AG09309 (cell line): ENCODE results near the genes LDHB and ETNK1.

- RRBS = no CpG with 5 or more reads among the region's 5 CpGs
Measured at GRCh38 chr12:18261712-18262306, 491 bp downstream of the PIK3C2G start.

- RRBS = no CpG with 5 or more reads among the region's 6 CpGs
Measured at GRCh38 chr12:18643600-18644310, 94.1 kb downstream of the PLCZ1 start.

DNA sequence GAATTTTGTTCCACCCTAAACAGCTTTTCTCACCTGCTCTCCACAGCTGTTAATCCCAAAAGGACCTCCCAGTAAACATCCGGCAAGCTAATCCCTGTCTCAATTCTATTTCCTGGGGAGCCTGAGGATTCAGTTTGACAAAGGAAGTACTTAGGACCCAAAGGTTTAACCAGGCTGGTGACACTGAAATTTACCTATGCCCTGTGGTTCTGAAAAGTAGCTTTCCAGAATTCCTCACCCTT is 15.0 kb downstream of the CAPZA3 start:
- RRBS = no CpG with 5 or more reads among the region's 1 CpG

DNA sequence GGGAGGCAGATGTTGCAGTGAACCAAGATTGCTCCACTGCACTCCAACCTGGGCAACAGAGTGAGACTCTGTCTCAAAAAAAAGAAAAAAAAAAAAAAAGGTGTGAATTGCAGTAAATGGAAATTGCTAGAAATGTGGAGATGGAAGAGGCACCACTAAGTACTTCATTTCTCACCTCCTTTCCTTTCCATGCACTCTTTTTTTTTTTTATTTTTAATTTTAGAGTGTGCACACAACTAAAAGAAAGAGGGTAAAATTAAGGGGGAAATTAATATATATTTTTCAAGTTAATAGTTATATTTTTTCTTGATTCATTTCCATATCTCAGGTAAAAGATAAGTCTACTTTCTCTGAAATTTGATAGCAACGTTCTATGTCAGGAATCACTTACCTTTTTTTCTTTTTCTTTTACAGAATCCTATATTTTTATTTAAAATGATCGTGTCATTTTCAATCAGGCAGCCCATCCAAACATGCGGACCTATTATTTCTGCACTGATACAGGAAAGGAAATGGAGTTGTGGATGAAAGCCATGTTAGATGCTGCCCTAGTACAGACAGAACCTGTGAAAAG is 139.9 kb downstream of the PLEKHA5 start:
- RRBS = no CpG with 5 or more reads among the region's 3 CpGs

DNA sequence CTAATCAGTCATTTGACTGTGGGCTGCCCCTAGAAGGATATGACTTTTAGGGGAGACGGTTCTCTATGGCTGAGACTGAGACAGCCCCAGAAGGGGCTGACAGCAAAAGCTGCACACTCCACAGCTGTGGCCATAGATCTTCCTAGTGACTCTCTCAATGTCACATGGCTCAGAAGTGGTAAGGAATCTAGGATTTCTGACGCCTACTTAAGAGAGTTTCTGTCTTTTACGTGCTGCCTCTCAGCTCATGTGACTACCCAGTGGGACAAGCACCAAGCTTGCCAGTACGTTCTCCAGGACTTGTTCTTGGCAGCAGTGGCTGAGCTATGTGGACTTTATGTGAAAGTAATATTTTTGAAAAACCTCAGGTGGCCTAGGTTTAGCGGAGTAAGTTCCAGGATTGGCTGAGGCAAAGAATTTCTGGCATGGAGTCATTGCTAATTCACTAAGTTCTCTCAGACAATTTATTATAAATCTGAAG is 271.6 kb downstream of the AEBP2 start:
- RRBS = no CpG with 5 or more reads among the region's 5 CpGs

GRCh38 chr12:19869423-19869815 is 430.1 kb downstream of the AEBP2 start:
- RRBS = no CpG with 5 or more reads among the region's 5 CpGs

- RRBS = no CpG with 5 or more reads among the region's 4 CpGs
Measured at GRCh38 chr12:20273720-20274394, 94.5 kb upstream of the PDE3A start.

DNA sequence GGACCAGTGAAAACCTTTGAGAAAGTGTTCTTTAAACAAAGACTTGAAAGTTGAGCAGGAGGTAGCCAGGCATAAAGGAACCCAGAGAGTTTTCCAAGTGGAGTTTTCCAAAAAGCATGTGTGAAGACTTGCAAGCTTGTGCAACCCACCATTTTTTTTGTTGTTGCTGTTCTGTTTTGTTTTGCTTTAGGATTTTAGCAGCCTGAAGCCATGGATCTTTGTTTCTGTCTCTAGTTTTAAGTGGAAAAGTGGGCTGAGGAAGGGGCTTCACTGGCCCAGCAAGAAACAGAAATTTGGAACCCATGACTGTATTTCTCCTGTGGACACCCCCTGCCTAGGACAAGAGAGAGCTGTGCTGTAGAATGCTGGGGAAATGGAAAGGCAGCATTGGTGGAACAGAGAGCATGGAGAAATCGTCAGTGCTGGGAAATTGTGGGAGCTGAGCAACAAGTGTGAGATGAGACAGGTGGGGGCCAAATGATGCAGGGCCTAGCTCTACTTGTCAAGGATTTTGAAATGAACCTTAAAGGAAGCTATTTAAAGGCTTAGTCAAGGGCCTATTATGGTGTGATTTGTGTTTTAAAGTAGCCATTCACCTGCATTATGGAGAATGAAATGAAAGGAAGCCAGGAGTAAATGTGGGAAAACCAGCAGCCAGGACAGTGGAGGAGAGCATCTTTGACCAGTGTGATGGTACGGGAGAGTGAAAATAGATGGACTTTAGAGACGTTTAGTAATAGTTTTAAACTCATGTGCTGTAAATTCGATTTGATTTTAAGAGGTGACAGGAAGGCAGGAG is 45.0 kb downstream of the PDE3A start:
- RRBS = no CpG with 5 or more reads among the region's 4 CpGs

GRCh38 chr12:20426137-20426642 is 57.9 kb downstream of the PDE3A start:
- RRBS = no CpG with 5 or more reads among the region's 5 CpGs

DNA sequence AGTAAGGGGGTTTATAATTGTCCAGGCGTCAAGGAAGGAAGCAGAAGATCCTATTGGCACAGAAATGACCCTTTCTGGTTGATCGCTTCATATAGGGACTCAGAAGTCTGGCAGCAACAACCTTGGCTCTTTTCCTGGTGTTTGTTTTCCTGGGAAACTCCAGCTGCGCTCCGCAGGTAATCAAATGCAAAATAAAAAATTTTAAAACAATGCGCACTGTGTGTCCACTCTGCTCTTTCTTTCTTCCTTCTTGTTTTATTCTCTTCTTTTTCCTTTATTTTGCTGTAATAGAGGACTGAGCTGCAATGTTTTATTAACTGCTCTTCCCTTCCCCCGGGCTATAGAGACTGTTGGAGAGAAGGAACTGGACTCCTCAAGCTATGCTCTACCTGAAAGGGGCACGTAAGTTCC is 700 bp downstream of the SPX start:
- RRBS = no CpG with 5 or more reads among the region's 7 CpGs

DNA sequence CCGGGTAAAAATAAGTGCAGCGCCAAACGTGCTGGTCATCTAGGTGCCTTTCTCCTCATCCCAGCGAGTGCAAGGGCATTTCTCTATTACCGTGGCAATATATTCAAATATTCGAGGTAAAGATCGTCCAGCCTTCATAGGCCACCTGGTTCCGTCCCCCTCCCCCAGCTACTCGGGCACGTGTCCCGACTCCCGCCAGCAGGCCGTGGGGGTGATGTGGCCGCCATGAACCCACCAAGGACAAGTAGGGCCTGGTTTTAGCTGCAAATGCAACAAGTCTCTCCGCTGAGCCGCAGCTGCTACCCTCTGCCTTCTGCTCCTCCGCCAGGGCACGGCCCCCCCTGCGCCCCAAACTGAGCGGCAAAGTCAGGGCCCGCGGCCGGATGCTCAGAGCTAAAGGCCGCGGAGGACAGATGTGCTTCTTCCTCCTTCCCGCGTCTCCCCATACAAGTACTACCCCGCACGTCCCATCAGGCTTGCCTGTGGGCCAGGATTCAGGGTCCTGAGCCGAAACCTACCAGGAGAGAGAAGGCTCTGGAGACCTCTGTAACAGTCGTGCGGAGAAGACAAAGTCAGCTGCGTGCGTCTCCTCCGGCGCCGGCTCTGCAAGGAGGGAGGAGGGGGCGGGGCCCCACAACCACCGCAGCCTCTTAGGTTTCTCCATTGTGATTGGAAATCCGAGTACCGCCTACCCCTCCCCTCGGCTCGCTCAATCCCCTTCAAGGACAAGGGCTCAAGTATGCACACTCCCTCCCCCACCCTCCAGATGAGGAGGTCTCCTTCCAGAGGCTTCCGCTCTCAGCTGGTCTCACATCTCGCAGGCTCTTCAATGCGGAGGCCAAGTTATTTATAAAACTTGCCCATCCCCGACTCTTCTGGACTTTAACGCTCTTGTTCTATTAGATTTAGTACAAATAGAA is at the start of gene LDHB:
Gene LDHB, minus strand, starts transcription at position 610 of the 920 bp plus-strand sequence.
- RRBS = no CpG with 5 or more reads among the region's 48 CpGs

DNA sequence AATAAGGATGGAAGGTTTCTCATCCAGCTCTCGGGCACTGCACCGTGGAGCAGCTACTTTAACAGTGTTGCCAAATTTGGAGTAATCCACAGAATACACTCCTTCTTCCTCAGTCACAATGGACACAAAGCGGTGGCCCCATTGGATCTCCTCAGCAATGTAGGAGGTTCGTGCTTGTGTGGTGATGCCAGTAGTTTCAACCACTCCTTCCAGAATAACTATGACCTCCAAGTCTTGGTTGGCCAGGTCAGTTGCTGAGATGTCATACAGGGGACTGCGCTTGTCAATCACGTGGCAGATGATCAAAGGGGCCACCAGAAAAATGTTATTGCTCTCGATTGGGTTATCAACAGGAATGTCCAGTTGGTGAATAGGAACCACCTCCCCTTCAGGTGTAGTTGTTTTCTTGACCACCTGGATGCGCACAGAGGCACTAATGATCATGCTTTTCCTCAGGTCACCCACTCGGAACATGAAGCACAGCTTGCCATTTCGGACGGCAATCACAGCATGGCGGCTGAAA is 8.5 kb downstream of the KCNJ8 start:
- RRBS = no CpG with 5 or more reads among the region's 12 CpGs

- RRBS = no CpG with 5 or more reads among the region's 5 CpGs
Measured at GRCh38 chr12:21992654-21993359, 51.6 kb upstream of the ABCC9 start.

- RRBS = no CpG with 5 or more reads among the region's 3 CpGs
Measured at GRCh38 chr12:22043700-22044318, 2.2 kb upstream of the CMAS start.

DNA sequence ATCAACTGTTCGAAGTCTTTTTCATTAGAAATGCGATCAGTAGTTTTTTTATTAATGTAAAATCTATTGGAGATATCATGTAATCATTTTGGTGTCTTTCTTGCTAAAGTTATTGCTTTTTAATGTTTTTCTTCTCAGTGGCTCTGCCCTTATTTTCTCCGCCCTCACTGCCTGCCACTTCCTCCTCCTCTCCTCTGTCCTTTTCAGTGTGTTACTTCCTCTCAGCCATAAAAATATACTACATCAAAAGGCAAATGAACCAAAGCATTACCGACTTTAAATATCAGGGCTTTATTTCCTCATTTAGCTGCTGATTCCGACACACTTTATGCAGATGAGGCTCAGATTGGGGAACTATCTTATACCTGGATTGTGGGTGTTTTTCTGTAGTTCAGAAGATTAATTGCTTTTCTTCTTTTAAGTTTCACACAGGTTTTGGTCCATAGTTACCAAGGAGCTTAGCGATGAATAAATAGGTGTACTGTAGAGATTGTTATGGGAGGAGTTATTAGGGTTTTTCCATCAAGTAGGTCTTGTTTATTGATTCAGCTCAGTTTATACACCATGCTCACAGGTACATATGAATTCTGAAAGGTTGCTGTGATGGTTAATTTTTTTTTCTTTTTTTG is 118.2 kb downstream of the CMAS start:
- RRBS = no CpG with 5 or more reads among the region's 6 CpGs

DNA sequence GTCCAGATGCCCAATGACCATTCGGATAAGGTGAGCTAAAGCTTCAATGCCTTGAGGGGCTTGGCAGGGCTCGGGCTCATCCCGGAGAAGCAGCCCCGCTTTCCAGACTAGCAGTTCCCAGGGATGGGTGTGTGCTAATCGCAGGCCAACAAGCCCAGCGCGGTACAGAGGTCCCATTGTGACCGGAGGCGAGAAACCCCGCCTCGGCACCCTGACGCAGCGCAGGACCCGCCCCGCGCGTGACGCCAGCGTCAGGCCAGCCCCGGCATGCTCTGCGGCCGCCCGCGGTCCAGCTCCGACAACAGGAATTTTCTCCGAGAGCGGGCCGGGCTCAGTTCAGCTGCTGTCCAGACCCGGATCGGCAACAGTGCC is at the start of gene ETNK1:
Gene ETNK1, plus strand, starts transcription at position 275 of the 372 bp plus-strand sequence.
- RRBS = 1% methylated on average over 26 of the region's 30 CpGs

DNA sequence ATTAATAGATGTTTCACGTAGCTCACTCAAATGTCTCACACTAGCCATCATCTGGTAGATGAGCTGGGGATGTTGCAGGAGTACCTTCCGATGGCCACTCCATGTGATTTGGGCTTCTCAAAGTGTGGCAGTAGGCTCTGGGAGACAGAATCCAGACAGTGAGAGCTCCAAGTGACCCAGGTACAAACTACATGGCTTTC is 598.0 kb downstream of the ETNK1 start:
- RRBS = no CpG with 5 or more reads among the region's 2 CpGs

DNA sequence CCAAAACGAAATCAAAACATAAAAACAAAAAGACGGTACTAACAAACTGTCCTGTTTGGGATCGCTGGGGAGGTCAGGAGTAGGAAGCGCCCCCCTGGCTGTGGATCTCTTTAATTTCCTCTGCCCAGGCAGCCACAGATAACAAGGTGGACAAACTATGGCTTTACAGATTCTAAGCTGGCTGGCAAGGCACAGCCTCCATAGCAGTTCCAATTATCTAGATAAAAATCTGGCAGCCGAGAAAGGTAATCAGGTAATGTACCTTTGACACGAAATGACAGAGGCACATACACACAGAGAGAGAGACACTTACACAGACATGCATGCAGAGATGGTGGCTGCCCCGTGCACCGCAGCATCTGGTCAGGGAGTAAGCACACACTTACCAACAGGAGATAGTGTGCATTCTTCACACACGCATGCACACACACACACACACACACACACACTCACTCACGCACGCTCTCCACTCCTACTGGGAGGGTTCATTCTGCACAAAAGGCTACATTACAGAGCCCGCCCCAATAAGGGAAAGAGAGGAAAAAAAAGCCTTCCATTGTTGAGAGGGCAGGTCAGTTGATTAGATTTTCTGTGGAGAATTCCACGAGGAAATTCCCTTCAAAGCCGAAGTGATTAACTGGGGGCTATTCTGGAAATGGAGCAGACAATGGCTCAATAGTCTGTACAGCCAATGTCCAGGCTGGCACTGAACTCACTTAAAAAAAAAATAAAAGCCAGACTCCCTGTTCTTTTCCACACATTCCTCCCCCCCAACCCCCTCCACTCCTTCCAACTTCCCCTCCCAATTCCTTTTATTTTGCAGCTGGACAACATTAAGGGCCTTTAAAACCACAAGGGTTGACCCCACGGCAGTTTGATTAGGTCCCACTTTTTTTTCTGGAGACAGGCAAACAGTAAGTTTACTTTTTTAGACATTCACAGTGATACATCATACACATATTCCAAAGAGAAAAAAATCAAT is 1.4 kb upstream of the SOX5 start:
- RRBS = no CpG with 5 or more reads among the region's 15 CpGs

GRCh38 chr12:24535603-24535952 is 413.3 kb downstream of the BCAT1 start:
- RRBS = no CpG with 5 or more reads among the region's 5 CpGs